Measurements from ENCODE around the genes AP1AR and TIFA.

- RRBS: no CpG with 5 or more reads among the region's 4 CpGs
These were observed 19.0 kb upstream of the PITX2 start for GRCh38 chr4:110641934-110642256.

- RRBS: under 1% methylated on average over 30 of the region's 81 CpGs
These were observed at the start of gene AP1AR for GRCh38 chr4:112231687-112232796. Gene AP1AR (plus strand): TSS chr4:112231787.

DNA sequence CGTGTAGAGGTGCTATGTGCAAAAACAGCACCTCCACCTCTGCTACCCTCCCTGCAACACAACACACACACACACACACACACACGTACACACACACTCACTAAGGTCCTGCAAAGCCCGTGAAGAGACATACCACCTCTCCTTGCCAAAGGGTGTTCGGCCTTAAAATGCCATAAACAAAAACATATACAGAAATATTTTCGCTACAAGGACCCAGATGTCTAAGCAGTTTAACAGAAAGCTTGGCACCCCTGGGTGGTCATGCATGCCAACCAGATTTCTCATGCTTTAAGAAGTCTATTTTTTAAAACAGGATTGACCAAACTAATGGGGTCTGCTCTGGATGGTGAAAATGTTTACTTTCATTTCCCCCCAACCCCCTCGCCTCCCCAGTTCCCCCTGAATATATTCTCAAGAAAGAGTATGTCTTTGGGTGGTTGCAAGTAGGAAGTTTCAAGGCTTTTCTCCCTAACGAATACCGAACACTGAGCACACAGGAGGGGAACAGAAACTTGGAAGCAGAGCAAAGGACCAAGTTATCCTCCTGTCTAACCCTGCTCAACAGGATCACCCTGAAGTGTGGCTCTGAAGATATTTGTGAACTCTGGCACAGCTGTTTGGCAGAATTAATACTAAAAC lies 1.4 kb downstream of the TIFA start:
- RRBS: no CpG with 5 or more reads among the region's 8 CpGs

DNA sequence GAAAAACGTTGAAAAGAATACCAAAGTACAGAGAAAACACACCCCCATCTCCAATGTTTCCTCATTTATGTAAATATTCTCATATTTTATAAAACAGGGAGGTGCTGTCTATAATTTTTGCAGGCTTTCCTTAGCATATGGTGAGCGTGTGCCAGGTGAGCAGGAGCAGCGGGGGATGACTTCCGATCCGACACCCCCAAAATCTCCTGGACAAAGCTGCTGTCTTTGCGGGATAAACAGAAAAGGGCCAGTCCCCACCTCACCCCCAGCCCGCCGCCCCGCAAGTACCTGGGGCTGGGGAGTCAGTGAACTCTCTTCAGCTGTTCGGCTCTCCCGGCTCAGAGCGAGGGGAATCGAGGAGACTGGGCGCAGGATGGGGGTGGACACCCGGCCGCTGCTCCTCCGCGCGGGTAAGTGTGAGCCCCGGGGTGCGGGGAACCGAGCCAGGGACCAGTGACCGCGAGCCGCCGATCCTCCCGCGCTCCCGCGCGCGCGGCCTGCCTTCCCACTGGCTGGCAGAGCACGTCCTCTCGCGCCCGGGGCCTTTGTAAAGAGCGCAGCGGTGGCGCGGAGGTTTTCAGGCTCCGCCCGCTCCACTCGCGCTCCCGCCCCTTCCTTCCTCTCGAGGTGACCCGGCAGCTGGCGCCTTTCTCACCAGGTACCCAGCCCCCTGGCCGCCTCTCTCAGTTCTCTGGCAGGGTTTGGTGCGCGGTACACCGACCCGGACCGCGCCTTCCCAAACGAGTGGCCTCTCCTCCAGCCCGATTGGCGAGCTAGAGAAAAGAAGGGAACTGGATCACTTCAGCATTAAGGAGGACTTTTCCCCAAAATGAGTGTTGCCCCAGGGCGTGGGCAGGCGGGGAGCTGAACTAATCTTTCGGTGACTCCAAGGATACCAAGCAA lies at the start of gene TIFA:
TSS of gene TIFA (minus strand) at position 553 of the 903 bp plus-strand sequence.
- RRBS: 2% methylated on average over 26 of the region's 62 CpGs

DNA sequence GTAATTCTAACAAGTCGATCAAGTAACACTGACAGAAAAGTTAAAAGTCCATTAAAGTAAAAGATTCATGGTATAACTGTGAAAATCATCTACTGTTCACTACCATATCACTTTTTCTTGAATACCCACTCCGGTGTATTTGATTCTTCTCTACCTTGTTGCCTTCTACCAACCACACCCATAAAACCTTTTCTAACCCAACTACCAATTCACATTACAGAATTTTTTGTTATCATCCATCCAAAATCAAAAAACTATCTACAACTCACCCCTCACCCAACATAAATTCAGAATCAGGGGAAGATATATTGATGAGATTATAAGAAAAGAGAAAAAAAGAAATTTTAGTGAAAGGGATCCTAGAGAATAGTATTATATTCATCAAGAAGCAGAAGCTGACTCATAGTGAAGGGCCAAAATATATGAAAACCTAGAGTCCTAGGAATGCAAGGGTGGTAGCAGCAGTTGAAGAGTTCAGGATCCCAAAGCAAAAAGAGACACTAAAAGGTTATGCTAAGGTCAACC lies 47.8 kb downstream of the ZGRF1 start:
- RRBS: no CpG with 5 or more reads among the region's 2 CpGs

GRCh38 chr4:113032134-113032646 lies 17.3 kb upstream of the ANK2 start:
- RRBS: no CpG with 5 or more reads among the region's 3 CpGs

GRCh38 chr4:113169413-113169671 lies 119.9 kb downstream of the ANK2 start:
- RRBS: no CpG with 5 or more reads among the region's 5 CpGs

- RRBS: no CpG with 5 or more reads among the region's 7 CpGs
These were observed 283.4 kb downstream of the ANK2 start for GRCh38 chr4:113332852-113333282.

DNA sequence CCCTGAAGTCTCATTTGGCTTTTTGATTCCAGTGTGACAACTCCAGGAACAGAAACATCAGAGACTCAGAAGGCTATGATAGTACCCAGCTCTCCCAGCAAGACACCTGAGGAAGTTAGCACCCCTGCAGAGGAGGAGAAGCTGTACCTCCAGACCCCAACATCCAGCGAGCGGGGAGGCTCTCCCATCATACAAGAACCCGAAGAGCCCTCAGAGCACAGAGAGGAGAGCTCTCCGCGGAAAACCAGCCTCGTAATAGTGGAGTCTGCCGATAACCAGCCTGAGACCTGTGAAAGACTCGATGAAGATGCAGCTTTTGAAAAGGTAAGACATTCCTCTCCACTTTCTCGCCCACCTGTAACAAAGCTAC lies 320.0 kb downstream of the ANK2 start:
- RRBS: no CpG with 5 or more reads among the region's 9 CpGs

- RRBS: no CpG with 5 or more reads among the region's 6 CpGs
These were observed 345.3 kb downstream of the ANK2 start for GRCh38 chr4:113394636-113395297.

DNA sequence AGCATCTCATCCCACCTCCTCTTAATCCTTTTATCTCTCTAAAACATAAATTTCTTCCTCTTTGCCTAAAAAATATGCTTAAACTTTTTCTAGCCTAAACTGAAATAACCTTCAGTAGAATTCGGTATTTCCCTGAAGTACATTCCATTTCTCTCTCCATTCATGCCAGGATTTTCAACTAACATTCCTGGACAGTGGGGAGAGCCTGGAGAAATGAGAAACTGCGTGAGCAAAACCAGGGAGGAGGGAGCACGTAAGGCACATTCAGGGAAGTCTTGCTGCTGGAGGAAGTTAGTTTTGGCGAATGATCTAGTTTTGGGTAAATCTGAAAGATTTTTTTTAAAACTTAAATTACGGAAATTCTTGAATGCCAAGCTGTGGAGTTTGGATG lies 347.6 kb downstream of the ANK2 start:
- RRBS: no CpG with 5 or more reads among the region's 5 CpGs

GRCh38 chr4:113404737-113405395 lies 355.4 kb downstream of the ANK2 start:
- RRBS: no CpG with 5 or more reads among the region's 4 CpGs

GRCh38 chr4:113684492-113684688 lies 77.1 kb downstream of the CAMK2D start:
- RRBS: no CpG with 5 or more reads among the region's 2 CpGs

- RRBS: no CpG with 5 or more reads among the region's 3 CpGs
These were observed 14.3 kb downstream of the SEC24D start for GRCh38 chr4:118821493-118822063.

GRCh38 chr4:118938823-118939927 lies 50.5 kb downstream of the SYNPO2 start:
- RRBS: no CpG with 5 or more reads among the region's 13 CpGs

GRCh38 chr4:118955409-118955885 lies 66.8 kb downstream of the SYNPO2 start:
- RRBS: no CpG with 5 or more reads among the region's 3 CpGs

- RRBS: no CpG with 5 or more reads among the region's 1 CpG
These were observed 95.8 kb downstream of the SYNPO2 start for GRCh38 chr4:118984353-118985025.

DNA sequence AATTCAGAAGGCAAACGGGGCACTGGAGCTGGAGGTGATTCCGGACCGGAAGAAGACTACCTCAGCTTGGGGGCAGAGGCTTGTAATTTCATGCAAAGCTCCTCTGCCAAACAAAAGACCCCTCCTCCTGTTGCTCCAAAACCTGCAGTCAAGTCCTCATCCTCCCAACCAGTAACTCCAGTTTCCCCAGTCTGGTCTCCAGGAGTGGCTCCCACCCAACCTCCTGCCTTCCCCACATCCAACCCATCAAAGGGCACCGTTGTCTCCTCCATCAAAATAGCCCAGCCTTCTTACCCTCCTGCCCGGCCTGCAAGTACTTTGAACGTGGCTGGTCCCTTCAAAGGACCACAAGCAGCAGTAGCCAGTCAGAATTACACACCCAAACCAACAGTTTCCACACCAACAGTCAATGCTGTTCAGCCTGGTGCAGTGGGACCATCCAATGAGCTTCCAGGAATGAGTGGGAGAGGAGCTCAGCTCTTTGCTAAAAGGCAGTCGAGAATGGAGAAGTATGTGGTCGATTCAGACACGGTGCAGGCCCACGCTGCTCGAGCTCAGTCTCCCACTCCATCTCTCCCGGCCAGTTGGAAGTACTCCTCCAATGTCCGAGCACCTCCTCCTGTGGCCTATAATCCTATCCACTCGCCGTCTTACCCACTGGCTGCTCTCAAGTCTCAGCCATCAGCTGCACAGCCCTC lies 104.6 kb upstream of the MYOZ2 start:
- RRBS: no CpG with 5 or more reads among the region's 15 CpGs

- RRBS: no CpG with 5 or more reads among the region's 4 CpGs
These were observed 100.6 kb upstream of the MYOZ2 start for GRCh38 chr4:119035028-119035341.

Measured in T47D (cell line).